ENCODE results near the genes KRTAP4-9, KRTAP9-2, KRTAP9-3, KRTAP9-8, KRTAP29-1, KRT15 and KRT9.

DNA sequence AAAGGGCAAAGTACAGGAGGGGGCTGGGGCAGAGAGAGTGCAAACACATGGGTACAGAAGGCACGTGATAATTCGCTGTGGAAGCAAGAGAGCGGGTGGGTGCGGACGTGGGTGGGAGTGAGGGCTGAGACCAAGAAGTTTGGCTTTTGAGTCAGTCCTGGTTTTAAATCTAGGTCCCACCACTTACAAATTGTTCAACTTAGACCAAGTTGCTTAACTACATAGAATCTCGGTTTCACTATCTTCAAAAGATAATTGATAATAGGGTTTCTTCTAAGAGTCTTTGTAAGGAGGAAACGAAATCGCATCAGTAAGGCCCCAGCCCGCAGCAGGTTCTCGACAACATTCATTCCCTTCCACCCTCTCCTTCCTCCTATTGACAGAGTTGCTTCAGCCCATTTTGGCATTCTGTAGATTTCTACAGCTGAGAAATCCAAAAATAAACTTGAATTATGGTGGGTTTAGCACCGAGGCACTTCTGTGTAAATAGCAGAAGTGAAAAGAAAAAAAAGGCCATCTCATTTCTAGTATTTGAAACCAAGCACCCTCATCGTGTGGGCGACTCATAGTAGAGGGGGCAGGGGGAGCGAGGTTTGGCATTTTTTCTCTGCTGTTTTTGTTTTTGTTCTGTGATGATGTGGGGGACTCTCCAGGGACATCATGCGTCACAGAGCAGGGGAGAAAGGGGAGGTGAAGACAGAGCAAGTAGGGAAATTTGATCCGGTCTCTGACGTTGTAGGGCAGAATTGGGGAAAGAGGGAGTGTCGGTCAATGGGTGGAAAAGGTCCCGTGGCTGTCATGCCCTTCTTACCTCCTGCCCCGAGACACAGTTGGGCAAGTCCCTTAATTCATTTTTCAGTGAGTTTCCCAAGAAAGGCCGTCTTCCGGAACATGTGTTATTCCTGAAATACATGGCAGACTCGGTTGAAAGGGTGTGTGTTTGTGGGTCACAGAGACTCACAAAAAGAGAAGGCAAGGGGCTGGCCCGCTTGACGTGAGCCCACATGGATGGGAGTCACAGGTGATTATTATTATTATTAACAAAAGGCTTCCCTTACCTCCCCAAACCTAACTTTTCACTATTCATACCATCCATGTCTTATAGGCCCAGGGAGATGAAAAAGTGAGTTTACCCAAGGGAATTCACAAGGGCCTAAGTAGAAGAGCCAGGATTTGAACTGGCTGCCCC lies 33.8 kb upstream of the CCR7 start:
- RAMPAGE, long total RNA, result no peak
- RRBS, result no CpG with 5 or more reads among the region's 25 CpGs

GRCh38 chr17:40605365-40605933 lies 40.2 kb upstream of the CCR7 start:
- RAMPAGE, long total RNA, result no peak
- RRBS, result no CpG with 5 or more reads among the region's 6 CpGs

GRCh38 chr17:40719477-40720162 lies 16.1 kb upstream of the KRT24 start:
- RAMPAGE, long total RNA, result no peak
- RRBS, result no CpG with 5 or more reads among the region's 9 CpGs

DNA sequence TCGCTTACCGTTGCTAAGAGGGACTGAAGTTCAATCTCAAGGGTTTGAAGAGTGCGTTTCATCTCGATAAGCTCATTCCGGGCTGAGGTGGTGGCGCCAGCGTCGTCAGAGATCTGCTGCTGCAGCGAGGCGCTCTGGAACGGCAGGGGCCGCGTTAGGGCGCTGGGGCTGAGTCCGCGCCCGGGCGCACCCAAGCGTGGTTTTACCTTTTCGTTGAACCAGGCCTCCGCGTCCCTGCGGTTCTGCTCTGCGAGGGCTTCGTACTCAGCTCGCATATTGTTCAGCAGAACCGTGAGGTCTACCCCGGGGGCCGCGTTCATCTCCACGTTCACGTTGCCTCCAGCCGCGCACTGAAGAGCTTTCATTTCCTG lies 2.9 kb downstream of the KRT27 start:
- RAMPAGE, long total RNA, result no peak
- RRBS, result 36% methylated on average over 6 of the region's 34 CpGs

GRCh38 chr17:40827955-40828640 lies 5.7 kb upstream of the KRT10 start:
- RAMPAGE, long total RNA, result no peak
- RRBS, result no CpG with 5 or more reads among the region's 7 CpGs

- RAMPAGE, long total RNA, result no peak
- RRBS, result no CpG with 5 or more reads among the region's 7 CpGs
Observed at GRCh38 chr17:40910315-40910968, 25.4 kb upstream of the KRT20 start.

GRCh38 chr17:41105142-41105461 lies at the start of gene KRTAP4-9:
Gene KRTAP4-9 (plus strand): TSS chr17:41105389.
- RAMPAGE, long total RNA, result no peak
- RRBS, result no CpG with 5 or more reads among the region's 5 CpGs

- RAMPAGE, long total RNA, result no peak
- RRBS, result no CpG with 5 or more reads among the region's 3 CpGs
Observed at GRCh38 chr17:41226446-41226894, at the start of gene KRTAP9-2. Gene KRTAP9-2 (plus strand): TSS chr17:41226648.

- RAMPAGE, long total RNA, result no peak
Observed at GRCh38 chr17:41232309-41232608, at the start of gene KRTAP9-3. Gene KRTAP9-3 (plus strand): TSS chr17:41232449.

- RAMPAGE, long total RNA, result no peak
- RRBS, result no CpG with 5 or more reads among the region's 4 CpGs
Observed at GRCh38 chr17:41237777-41238210, at the start of gene KRTAP9-8. Gene KRTAP9-8 (plus strand): TSS chr17:41237999.

DNA sequence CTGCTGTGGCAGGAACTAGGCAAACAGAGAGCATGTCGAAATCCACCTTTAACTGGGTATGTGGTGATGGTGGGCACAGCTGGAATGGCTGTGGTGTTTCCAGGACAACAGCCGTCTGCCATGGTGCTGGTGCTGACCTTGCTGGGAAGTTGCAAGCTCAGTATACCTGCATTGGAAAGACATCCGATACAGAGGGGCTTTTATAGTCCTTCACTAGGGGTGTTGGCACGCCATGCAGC lies at the start of gene KRTAP29-1:
Gene KRTAP29-1 (minus strand): TSS at position 122 of the 239 bp plus-strand sequence.
- RAMPAGE, long total RNA, result no peak
- RRBS, result no CpG with 5 or more reads among the region's 4 CpGs

DNA sequence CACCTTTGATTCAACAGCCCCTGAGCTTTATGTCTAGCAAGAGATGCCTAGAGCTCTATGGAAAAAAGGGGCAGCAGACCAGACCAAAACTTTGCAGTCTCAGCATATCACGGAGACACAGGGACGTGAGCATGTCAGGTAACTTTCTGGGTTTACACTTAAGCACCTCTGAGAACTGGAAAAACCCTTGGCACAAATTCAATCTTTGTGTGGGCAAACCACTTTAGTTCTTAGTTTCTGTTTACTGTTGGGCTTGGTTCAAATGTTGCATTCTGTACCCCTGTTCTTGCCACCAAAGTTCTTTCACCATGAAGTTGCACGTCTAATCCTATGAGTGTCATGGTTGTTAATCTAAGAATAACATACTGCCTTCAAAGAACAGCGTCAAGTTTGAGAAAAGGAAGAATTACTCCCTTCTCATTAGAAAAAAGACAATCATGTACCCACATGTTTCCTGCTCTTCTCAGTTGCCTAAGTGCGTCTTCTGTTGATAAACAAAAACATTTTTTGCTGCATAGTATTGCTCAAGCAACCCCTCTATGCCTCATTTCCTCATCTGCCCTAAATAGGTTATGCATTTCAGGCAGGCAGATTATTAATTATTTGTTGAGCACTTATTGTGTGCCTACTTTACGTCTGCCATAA lies 11.6 kb downstream of the KRT33A start:
- RAMPAGE, long total RNA, result no peak
- RRBS, result no CpG with 5 or more reads among the region's 6 CpGs

GRCh38 chr17:41416488-41416934 lies 7.9 kb downstream of the KRT37 start:
- RAMPAGE, long total RNA, result no peak
- RRBS, result no CpG with 5 or more reads among the region's 7 CpGs

GRCh38 chr17:41517975-41519013 lies at the start of gene KRT15:
Gene KRT15 (minus strand): TSS chr17:41518890.
- RAMPAGE, long total RNA, result no peak
- RRBS, result no CpG with 5 or more reads among the region's 14 CpGs

GRCh38 chr17:41538708-41539126 lies 10.6 kb upstream of the KRT19 start:
- RAMPAGE, long total RNA, result no peak
- RRBS, result no CpG with 5 or more reads among the region's 6 CpGs

DNA sequence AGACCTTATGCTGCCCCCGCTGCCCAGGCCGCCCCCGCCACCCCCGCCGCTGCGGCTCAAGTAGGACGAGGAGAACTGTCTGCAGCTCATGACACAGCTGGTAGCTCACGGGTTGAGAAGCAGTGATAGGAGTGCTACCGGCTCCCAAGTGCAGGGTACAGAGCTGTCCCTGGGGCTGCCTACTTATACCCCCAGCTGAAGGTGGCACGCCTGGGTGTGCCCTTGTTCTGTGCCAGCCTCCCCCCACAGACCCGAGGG lies at the start of gene KRT9:
Gene KRT9 (minus strand): TSS at position 157 of the 258 bp plus-strand sequence.
- RAMPAGE, long total RNA, result no peak
- RRBS, result no CpG with 5 or more reads among the region's 11 CpGs

DNA sequence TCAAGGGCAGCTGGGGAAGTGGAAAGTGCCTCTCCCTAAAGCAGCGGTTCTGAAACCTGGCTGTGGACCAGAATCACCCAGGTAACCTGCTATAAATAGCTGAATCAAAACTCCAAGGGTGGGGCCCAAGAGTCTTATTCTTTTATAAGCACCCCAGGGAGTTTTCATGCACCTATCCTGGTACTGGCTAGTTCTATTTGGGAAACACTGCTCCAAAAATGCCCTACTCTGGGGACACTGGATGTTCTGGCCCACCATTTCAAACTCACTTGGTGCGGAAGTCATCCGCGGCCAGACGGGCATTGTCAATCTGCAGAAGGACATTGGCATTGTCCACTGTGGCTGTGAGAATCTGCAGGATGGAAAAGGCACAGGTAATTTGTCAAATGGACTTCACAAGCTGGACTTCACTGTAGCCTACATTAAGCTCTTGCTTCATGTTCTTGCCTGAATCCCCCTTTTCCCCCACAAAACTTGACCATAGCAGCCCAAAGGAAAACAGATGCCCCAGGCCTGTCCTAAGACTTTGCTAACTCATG lies 1.9 kb downstream of the KRT14 start:
- RAMPAGE, long total RNA, result no peak
- RRBS, result no CpG with 5 or more reads among the region's 5 CpGs

GRCh38 chr17:41628429-41628987 lies 4.1 kb upstream of the KRT17 start:
- RAMPAGE, long total RNA, result no peak
- RRBS, result no CpG with 5 or more reads among the region's 7 CpGs

GRCh38 chr17:41655187-41656338 lies 31.2 kb upstream of the KRT17 start:
- RAMPAGE, long total RNA, result no peak
- RRBS, result 47% methylated on average over 7 of the region's 31 CpGs

- RAMPAGE, long total RNA, result no peak
- RRBS, result 2% methylated on average over 13 of the region's 27 CpGs
Observed at GRCh38 chr17:41665876-41666228, 22.8 kb upstream of the EIF1 start.